Paraaortic lymph node (tissue), 1 donor: ENCODE data around the gene PDE9A.

DNA sequence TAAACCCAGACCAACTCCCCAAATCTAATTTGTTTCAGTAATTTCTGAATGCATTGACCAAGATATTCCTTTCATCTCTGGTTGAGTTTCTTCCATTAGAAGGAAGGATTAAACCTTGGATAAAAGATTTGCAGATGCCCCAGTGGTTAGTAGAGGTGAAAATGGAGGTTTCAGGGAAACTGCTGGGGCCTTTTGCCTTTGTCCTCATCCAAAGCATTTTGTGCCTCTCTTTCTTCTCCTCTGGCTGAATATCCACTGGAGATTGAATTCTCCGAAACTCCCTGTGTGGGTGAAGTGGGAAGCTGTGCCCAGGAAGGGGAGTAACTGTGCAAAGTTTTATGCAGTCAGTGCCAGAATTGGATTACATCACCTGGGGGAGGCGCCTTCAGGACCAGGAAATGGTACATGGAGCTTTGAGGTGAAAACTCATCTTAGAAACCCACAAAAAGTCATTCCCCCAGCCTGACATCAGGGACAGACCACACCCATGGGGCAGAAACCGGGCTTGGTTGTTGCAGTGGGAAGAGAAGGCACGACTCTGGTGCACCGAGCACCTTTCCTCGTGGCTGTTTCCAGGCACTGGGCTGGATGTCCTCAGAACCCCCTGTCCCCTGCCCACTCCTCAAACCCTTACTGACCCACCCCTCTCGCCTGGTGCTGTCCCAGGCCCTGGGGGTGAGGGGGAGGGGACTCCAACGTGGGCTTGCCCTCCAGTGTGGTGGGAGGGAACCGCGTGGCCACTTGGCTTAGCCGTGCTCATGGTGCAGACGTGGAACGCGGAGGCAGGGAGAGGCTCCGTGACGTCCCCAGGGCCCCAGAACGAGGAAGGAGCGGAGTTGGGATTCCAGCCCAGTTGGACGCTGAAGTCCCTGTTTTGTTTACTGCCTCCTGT, 15.8 kb downstream of the TFF3 start:
- PRO-cap: no peak

- PRO-cap: unidirectional peak, minus-strand start at chr21:42301859
These were observed 13.3 kb downstream of the TFF3 start for GRCh38 chr21:42301781-42302496.

DNA sequence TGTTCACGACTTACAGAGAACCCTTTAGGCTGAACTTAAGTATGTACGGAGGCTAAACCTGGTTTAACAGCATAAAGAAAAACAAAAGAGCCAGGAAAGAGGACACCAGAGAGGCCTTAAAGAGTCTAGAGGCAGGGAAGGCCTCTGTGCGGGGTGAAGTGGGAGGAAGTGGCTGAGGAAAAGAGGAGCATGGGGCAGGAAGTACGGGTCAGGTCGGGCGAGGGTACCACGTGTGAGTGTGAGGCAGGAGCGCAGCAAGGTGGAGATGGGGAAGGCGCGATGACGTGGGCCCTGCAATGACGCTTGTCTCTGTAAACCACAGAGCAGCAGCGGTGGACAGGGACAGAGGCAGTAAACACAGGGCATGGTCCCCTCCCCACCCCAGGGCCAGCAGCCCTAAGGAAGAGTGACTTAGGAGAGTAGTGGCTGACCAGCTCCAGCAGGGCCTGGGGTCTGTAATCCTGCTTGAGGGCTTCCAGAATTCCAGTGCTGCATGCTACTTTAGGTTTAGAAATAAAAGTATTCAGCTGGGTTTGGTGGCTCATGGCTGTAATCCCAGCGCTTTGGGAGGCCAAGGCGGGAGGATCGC, 31.8 kb downstream of the RSPH1 start:
- PRO-cap: bidirectional peak, plus-strand start at position 326 of the sequence, minus-strand start at position 238 of the sequence

DNA sequence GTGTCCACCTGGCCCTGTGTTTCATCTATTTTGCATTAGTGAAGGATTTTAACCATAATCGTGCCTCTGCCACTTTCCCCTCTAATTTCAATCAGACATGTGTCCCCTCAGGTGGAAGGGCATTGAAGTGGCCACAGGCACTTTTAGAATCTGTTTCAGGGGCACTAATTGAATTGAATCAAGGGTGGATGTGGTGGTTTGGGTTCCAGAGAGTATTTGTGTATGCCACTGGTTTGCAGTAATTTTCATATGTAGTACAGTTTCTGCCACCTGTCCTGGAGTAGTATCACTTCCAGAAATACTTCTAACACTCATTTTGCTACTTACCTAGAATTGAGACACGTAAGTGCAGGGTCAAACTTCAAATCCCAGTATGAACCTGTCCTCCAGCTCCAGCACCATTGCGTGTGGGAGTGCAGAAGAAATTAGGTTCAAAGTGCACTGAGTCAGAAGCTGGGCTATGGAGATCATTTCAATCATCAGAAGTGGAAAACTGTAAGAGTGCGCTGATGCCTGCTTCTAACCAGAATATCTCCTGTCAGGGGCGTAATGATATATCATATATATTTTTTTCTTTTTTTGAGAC, 26.8 kb downstream of the RSPH1 start:
- PRO-cap: no peak

DNA sequence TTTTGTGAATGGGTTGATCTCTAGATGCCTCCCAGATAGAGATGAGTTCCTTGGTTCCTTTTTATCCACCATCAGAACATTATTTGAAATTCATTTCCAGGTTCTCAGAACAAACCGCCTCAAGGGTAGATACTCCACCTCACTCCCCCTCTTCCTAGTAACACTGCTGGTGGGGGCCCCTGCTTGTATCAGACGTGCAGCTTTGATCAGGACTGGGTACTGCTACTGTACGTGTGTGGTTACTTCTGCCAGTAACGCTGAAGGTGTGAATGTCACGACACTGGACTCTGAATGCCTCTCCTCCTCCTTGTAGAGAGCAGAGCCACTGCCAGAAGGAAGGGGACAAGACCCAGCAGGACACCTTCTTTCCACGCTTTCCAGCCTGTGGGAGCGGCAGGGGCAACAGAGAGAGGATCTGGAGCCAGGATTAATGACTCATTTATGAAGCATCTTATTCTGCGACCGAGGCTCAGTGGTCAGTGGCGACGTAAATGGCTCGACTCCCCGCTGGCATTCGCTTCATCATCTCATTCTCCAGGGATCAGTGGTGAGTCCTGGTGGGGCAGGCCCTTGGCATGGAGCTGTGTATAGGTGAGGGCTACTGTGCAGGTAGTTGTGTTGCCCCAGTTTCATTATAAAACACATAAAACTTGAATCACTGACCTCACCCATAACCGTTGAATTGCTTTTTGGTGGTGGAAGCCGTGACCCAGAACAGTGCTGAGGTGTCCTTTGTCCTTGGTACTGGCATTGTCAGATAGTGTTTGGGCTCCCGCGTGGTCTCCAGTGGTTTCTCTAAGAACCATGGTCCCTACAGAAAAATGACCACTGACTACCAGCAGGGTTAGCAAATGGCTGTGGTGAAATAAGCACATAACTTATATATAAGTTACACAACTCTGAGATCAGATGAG, 4.6 kb downstream of the SLC37A1 start:
- PRO-cap: no peak

- PRO-cap: no peak
These were observed 21.8 kb downstream of the SLC37A1 start for GRCh38 chr21:42535367-42535843.

GRCh38 chr21:42616366-42616913, 37.0 kb upstream of the PDE9A start:
- PRO-cap: no peak

DNA sequence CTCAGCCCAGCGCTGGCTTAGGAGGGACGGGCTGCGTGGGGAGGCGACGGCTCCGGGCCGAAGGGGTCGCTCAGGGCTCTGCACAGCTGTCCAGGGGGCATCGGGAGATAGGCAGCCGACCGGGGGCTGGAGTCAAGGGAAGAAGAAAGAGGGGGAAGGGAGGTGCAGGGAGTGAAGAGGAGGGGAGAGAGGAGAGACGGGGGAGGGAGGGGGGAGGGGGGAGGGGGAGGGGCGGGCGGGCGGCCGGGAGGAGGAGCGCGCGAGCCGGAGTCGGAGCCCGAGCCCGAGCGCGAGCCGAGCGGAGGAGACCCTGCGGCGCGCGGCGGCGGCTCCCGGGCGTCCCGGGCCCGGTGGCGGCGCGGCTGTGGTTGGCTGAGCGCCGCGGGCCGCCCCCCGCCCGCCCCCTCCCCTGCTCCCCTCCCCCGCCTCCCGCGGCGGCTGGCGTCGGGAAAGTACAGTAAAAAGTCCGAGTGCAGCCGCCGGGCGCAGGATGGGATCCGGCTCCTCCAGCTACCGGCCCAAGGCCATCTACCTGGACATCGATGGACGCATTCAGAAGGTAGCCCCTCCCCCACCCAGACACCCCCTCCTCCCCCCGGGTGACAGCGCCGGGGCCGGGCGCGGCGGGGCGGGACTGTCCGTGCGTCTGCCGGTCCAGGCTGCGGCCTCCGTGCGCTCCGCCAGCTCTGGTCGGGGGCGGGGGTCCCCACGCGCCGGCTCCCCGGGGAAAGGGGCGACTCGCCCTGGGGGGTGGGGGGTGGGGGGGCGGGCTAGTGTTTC, at the start of gene PDE9A:
TSS of gene PDE9A (plus strand) at position 297 of the 780 bp plus-strand sequence.
- PRO-cap: bidirectional peak, plus-strand start at position 286 of the sequence, minus-strand start at position 145 of the sequence

DNA sequence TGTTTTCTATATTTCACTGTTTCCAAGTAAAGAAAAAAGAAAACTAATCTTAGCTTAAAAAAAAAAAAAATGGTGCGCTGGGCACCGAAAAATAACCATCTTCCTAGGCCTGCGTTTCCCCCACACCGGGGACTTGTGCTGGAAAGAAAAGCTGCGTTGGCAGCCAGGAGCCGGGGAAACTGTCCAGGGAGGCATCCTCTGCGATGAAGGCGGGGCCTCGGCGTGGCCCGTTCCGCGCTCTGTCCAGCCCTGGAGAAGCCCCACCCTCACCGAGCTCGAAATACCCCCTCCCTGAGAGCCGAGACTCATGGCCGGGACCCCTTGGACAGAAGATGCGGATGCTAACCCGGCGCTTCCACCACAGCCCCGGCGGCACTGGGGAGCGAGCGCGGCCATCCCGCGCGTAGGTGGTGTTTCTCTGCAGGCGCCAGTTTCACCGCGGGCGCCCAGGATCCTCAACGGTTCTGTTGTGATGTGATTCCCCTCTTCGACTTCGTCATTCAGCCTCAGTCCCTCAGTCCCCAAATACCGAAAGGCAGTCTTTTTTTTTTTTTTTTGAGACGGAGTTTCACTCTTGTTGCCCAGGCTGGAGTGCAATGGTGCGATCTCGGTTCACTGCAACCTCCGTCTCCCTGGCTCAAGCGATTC, 31.6 kb downstream of the PDE9A start:
- PRO-cap: unidirectional peak, minus-strand start at position 457 of the sequence

DNA sequence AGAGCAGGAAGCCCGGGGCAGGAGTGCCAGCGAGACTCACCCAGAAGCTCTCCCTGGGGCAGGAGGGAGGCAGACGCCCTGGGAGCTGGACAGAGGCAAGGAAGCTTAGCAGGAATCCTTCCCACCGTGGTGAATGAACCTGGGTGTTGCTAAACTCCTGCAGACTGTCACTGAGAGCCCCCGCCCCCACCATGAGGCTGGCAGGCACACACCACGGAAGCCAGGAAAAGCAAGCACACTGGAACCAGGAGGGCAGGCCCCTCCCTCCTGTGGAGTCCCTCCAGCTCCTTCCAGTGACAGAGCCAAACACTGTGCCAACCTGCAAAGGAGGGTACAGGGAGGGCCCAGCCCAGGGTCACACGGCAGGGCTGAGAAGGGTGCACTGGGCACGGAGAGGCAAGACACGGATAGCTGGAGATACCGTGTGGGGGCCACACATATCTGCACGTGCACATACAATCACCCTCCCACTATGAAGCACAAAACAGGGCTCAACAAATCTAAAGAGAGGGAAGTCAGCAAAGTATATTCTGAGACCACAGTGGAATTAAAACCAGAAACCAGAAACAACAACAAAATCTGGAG, 34.6 kb downstream of the WDR4 start:
- PRO-cap: no peak

- PRO-cap: no peak
These were observed 105.0 kb downstream of the CRYAA start for GRCh38 chr21:43273635-43274378.

GRCh38 chr21:43352825-43353561, 73.9 kb downstream of the SIK1 start:
- PRO-cap: unidirectional peak, plus-strand start at chr21:43353043

DNA sequence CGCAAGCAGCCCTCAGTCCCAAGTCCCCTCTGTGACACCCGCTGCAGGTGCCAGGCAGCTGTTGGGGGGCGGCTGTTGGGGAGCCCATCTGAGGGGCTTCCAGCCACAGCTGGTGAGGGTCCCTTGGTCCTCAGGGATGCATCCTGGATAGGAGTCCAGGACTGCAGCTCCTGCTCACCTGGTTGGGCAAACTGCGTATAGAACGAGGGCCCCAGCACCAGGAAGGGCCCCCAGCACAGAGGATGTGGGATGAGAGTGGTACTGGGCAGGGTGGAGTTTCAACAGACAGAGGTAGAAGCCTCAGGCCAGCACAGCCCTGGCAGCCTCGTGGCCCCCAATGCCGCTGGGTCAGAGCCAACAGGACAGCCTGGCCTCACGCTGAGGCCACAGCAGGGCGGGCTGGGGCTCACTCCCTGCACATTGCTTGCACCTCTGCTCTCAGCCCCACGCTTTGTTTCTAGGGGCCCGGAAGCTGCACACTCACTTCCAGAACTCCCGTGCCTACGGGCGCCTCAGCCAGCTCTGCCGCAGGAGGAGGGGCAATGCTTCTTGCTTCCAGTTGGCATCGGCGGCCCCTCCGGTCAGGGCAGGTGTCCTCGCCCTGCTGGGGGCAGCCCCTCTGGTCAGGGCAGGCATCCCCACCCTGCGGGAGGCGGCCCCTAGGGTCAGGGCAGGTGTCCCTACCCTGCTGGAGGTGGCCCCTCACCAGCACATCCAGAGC, 73.0 kb downstream of the SIK1 start:
- PRO-cap: no peak

DNA sequence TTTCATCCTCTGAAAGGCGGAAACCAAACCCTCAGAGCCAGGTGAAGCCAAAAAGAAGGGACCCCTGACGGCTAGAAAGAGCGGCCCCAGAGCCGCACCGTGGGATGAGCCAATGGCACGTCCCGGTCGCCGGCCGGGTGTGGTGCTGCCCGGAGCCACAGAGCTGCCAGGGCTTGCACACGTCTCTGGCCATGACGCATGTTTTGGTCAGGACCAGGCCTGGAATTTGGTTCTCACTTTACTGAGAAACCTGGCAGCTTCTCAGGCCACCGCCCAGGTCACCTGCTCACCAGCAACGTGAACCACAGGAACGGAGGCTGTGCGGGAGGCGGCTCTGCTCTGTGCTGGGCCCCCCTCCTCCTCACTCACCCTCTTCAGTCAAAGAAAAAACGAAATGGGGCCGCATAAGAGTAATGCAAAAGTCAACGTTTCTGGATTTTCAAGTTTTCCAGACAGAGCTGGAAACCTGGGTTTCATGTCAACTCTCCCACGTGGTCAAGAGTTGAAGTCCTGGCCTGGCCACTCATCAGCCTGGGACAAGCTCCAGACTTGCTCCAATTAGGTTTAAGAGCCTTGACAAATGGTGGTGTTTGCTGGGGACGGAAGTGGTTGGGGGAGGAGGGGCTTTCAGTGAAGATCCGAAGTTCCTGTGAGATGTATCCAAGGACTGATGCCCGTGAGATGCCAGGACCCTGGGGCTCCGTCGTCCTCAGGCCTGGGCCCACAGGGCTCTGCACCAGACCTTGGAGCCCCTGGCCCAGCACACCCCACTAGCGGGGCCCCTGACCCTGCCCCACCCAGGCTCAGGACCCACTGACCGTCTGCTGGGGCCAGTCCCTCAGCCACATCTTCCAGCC, 53.7 kb downstream of the SIK1 start:
- PRO-cap: no peak

DNA sequence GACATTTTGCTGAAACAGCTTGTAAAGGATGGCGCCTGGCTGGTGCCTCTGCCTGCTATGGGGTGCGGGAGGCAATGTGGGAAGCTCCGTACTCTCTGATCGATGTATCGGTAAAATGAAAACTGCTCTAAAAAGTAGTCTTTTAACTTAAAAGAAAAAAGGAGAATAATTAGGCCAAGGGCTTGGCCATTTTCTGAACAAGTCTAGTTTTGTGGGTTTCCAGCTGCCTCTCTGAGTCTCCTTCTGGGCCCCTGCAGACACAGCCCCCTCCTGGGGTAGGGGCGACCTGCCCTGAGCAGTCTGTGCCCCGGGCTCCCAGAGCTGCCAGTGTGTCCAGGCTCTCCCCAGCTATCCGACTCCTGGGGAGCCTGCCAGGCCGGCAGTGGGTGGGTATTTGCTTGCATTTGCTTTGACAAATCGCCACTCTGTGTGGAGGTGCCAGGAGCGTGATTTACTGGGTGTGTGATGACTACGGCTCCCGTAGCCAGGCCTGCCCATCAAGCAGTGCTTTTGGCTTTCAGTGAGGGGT, 36.5 kb upstream of the SIK1 start:
- PRO-cap: no peak

DNA sequence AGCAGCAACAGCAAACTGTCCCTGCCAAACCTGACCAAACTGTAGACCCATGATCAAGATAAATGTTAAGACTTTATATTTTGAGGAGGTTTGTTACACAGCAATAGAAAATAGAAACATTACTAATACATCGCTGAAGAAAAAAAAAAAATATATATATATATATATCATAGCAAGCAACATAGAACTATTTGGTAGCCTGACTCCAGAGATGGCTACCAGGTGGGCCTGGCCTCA, 43.5 kb downstream of the HSF2BP start:
- PRO-cap: no peak

DNA sequence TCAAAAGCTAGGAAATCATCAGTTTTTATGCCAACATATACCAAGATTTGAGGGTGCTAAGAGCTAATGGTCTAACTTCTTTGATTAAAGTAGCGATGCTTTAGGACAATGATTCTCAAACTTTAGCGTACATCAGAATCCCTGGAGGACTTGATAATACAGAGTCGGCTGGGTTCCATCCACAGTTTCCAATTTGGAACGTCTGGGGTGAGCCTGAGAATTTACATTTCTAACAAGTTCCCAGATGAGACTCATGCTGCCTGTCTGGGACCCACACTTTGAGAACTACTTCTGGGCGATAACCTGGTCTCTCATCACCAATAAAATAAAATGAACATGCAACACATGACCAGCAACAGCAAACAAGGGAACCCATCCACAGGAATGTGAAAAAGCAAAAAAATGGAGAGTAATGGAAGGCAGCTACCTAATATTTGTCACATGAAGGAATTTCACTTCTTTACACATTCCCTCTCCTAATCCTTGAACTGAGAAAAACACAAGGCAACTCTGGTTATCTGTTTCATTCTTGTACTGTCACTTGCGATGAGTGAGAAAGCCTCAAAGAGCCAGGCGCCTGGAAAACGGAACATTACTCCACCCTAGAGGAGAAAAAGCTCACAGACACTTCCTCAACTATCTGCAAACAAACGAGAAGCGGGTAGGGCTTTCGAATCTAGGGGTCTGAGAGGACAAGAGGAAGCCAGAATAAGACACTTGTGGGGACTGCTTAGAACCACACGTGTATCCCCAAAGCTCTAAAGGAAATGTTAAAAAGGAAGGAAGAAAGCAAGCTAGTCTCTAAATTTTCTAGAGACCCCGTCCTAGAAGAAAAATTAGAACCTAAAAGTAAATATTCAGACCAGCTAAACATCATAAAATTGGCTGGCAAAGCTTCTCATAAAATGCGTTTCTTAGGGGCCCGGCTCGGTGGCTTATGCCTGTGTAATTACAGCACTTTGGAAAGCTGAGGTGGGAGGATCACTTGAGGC, 13.9 kb downstream of the HSF2BP start:
- PRO-cap: bidirectional peak, plus-strand start at position 711 of the sequence, minus-strand start at position 490 of the sequence

DNA sequence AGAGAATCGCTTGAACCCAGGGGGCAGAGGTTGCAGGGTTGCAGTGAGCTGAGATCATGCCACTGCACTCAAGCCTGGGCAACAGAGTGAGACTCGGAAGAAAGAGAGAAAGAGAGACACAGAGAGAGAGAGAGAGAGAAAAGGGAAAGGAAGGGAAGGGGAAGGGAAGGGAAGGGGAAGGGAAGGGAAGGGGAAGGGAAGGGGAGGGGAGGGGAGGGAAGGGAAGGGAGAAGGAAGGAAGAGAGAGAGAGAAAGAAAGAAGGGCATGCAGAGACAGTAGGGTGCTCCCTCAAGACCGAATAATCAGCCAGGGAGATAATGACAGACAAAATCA, 6.3 kb downstream of the HSF2BP start:
- PRO-cap: unidirectional peak, plus-strand start at position 243 of the sequence

GRCh38 chr21:43711926-43712900, 6.7 kb upstream of the PDXK start:
- PRO-cap: no peak

GRCh38 chr21:43718441-43718802, 507 bp upstream of the PDXK start:
- PRO-cap: no peak